WTC11 (cell line): ENCODE results near the genes HIPK2 and NDUFB2.

DNA sequence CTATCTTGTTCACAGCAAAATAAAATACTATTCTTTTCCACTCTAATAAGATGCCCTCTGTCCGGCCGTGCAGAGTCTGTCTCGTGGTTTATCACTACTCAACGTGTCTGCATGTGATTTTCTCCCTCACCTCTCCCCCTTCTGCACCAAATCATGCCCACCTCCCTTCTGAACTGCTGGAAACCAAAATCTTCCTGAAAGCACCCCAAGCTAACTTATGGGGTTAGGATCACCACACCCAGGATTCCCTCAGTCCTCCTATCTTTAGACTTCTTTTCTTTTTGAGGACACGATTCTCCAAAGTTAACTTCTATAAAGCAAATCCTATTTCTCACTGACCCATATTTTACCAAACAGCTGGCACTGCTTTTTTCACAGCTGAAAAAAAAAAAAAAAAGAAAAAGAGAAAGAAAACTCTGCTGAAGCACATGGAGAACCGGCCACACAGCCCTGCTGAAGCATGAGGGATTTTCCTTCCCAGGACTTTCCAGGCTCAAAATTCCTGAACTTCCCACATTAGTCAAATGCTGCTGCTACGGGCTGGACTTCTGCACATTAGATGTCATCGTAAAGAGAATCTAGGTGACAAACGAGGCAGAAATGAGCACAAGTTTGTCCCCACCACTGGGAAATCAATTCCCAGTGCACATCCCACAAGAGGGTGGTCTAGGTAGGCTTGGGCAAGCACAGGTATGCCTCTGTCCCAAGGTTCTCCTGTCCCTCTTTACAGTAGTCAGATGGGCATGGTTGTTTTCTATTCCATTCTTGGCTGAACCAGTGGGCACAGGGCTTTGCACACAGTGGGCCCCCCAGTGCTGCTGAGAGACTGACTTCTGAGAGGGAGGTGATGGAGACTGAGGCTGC lies 25.2 kb downstream of the HIPK2 start:
- PRO-cap, result no peak

GRCh38 chr7:139777579-139778425 lies at the start of gene HIPK2:
Gene HIPK2 (minus strand): TSS chr7:139777998.
- PRO-cap, result bidirectional peak, plus-strand start at chr7:139777691, minus-strand start at chr7:139777715; bidirectional peak, plus-strand start at chr7:139778244, minus-strand start at chr7:139777944

- PRO-cap, result no peak
Measured at GRCh38 chr7:139791166-139792001, 13.6 kb upstream of the HIPK2 start.

- PRO-cap, result no peak
Measured at GRCh38 chr7:140083933-140084637, 21.3 kb upstream of the PARP12 start.

GRCh38 chr7:140230810-140231780 lies 54.3 kb upstream of the KDM7A start:
- PRO-cap, result bidirectional peak, plus-strand start at chr7:140231656, minus-strand start at chr7:140231389

DNA sequence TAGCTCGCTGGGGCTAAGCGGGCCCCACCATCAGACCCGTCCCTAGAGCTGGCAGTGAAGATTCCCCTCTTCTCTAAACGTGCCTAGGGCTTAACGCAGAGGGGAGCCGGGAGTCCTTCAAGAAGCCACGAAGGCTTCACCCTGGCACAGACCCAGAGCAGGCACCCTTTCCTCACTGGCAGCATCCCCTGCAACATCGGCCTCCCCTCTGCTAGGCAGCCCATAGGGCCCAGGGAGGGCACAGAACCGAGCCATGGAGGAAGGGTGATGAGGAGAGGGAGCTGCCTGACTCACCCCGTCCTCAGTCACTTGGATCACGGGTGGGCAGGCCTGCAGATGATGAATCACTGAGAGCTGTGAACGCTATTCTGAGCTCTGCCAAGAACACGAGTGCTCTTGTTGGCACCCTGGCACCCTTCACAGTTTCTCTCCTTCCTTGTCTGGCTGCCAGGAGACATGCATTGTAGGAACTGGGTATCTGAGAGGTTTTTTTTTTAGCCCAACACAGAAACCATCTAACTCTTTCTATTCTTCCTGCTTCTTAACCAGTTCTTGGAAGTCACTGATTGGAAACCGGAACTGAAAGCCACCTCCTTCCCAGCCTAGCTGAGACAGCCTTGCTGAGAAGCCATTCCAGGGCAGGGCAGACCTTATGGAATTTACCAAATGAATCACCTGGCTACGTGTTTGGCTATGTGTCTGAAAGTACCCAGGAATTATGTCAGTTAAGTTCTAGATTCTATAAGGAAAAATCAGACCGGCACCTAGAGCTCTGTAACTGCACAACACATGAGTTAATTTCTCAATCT lies 82.2 kb downstream of the SLC37A3 start:
- PRO-cap, result no peak

- PRO-cap, result no peak
Measured at GRCh38 chr7:140454272-140454915, 24.9 kb downstream of the MKRN1 start.

- PRO-cap, result no peak
Measured at GRCh38 chr7:140488246-140488506, 8.9 kb upstream of the MKRN1 start.

DNA sequence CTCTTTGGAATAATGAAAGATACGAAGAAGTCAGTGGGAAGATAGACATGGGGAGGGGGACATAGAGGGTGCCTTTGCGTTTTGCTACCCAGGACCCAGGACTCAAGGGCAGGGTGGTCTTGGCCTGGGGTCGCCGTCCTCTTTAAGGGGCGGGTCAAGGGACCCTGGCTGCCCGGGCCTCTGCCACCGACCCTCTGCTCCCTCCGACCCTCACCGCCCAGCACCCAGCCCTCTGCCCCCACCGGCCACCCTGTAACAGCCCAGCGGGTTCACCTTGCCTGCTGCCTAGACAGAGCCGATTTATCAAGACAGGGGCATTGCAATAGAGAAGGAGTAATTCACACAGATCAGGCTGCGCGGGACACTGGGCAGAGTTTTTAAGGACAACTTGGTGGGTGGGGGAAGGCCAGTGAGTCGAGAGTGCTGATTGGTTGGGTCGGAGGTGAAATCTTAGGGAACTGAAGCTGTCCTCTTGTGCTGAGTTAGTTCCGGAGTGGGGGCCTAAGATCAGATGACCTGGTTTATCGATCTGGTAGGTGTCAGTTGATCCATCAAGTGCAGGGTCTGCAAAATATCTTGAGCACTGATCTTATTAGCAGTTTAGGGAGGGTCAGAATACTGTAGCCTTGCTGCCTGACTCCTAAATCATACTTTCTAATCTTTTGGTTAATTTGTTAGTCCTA lies 750 bp upstream of the ADCK2 start:
- PRO-cap, result unidirectional peak, plus-strand start at position 485 of the sequence

- PRO-cap, result bidirectional peak, plus-strand start at chr7:140696708, minus-strand start at chr7:140696604; bidirectional peak, plus-strand start at chr7:140697375, minus-strand start at chr7:140696921
Measured at GRCh38 chr7:140696495-140697677, at the start of gene NDUFB2. Gene NDUFB2 (plus strand): TSS chr7:140696708.

GRCh38 chr7:140721328-140721941 lies 24.9 kb downstream of the NDUFB2 start:
- PRO-cap, result no peak

DNA sequence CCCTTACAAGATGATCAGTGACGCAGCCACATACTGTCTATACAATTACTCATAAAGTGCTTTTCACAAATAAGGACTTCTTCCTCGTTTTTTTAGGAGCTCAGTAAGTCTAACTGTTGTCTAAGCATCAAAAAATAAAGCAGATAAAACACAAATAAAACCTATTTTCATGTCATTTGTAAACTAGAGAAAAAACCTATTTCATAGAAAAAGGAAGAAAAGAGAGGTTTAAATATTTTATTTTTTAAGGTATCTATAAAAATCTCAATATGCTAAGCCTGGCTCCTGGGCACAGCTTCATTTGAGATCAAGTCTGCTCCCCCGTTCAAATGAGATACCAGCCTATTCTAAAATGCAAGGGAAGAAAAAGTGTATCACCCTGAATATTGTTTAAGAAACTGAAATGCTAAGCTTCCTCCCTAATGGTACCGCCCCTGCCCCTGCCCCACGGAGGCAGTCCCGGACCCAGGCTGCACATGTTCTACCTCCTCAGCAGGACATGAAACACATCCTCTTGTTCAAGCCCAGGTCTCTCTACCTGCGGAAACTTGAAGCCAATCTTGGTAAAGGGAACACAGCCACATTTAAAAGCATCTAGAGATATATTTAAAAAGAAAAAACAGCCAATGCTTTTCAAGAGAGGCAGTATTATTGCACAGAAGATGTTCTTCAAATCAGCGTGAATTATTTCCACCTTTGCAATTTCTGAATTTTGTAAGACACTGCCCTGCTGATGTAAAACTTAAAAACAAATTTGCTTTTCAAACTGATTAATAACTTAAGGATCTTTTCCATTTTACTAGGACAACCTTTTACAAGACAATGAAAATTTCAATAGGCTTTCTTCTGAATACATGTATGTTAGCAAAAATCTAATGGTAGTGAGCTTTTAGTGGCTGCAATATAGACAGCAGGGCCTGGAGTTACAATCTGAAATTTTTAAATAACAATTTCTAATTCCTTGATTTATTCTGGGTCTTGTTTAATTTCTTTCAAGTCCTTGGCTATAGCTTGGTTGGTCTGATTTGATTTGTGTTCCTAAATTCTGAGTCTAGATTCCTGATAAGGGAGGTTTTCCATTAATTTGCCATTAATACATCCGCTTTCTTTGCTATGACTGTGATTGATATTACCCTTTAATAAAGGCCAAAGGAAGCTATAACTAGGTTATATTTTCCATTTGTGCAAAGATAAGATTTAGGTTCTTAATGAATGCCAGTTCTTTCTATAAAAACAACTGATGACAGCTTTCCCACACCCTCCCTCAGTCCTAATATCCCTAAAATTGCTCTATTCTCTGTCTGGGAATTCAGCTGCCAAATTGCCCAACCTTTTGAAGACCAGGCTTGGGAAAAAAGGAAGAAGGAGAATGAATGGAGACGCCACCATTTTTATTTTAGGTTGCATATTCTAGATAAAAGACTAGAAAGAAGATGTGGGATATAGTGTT lies 27.8 kb downstream of the NDUFB2 start:
- PRO-cap, result no peak

DNA sequence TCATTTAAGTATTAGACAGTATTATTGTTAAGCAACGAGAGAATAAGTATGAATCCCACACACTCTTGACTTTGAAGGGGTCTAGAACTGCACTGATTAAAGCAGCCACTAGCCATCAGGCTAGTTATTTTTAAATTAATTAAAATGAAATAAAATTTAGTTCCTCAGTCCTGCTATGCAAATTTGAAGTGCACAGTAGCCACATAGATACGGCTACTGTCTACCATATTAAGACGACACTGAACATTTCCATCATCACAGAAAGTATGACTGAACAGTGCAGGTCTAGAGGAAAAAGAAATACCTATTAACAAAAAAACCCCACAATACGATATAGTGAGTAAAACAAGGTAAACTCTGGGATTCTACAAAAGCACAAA lies 13.6 kb downstream of the BRAF start:
- PRO-cap, result no peak

DNA sequence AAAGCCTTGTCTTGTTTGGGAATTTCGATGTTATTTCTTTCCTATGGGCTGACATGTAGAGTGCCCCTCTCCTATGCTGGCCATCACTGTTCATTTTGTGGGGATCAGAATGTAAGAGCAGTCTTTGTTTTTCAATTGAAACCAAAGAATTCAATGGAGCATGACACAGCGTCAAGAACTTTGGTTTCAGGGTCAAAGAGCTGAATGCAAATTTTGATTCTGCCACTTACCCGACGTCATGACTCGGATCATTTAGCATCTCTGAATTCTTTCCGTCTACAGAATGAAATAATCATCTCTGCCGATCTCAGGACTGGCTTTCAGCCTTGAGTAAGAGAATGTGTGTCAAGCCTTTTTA lies 52.6 kb downstream of the DENND11 start:
- PRO-cap, result no peak

DNA sequence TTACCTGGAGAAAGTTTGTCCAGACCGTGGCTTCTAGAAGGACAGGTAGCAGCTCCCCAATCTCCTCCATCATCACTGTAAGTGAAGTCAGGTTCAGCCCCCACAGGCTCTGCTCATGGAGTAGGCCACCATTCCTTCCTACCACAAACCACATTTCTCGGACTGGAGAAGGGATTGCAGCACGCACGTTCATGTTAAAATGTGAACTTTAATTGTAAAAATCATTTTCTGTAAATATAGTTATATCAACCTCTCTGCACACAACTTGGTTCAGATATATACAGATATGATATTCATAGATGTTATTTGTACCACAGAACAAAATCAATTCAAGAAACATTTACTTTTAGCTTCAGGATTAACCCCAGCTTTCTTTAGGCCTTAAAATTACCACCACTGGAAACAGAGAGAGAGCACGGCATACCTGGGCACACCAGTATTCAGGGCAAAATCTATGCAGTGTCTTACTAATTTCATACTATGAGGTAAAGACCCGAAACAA lies 45.4 kb downstream of the DENND11 start:
- PRO-cap, result no peak

GRCh38 chr7:141662965-141663835 lies 38.8 kb downstream of the DENND11 start:
- PRO-cap, result no peak

GRCh38 chr7:141673912-141674753 lies 27.8 kb downstream of the DENND11 start:
- PRO-cap, result no peak

- PRO-cap, result no peak
Measured at GRCh38 chr7:141760575-141761772, 2.9 kb upstream of the TAS2R3 start.

DNA sequence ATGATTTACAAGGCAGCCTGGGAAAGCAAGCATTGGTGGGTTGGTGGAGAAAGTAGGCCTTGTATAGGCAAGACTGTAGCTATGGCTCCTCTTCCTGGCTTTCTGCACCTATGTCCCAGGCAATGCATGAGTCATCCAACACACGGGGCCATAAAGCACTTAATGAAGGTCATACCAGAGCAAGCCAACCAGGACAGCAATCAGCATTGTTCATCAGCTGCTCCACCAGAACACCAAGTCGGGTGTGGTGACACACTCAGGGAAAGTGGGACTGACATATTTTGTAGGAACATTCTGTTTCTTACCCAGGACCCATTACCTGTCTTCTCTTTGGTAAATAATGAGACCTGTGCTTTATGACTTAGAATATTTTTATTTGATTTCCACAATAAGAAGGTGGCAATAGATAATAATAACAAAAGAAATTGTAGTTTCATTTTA lies 5.9 kb downstream of the MGAM start:
- PRO-cap, result no peak

GRCh38 chr7:142300632-142301236 lies 42.9 kb upstream of the PRSS58 start:
- PRO-cap, result no peak